Colon Carcinoma Metastatic in the Brain (tissue), 2 donors: Measurements from ENCODE around the gene EVL.

DNA sequence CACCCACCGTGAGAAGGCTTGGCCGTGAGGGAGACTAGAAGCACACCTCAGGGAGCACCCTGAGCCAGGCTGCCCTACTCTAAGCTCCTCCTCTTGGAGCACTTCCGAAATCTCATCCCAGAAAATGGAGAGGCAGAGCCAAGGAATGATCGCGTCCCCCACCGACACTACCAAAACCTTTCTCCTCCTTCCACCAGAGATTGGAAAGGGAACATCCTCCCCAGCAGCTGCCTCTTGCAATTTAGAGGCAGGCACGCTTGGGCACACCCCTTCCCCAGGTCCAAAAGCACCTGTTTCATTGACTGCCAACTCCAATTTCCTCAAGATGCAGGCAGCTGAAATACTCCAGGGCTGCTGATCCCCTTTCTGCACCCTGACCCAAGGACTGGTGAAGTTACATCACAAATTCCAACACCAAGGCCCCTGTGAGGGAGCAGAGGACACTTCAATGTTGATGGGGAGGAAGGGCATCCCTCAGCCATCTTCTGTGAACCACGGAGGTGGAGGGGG is 33.9 kb downstream of the BCL11B start:
- PRO-cap, 2 experiments, result no peak in any of the 2 experiments

GRCh38 chr14:99245760-99246653 is 26.0 kb downstream of the BCL11B start:
- PRO-cap, 2 experiments, result no peak in any of the 2 experiments

DNA sequence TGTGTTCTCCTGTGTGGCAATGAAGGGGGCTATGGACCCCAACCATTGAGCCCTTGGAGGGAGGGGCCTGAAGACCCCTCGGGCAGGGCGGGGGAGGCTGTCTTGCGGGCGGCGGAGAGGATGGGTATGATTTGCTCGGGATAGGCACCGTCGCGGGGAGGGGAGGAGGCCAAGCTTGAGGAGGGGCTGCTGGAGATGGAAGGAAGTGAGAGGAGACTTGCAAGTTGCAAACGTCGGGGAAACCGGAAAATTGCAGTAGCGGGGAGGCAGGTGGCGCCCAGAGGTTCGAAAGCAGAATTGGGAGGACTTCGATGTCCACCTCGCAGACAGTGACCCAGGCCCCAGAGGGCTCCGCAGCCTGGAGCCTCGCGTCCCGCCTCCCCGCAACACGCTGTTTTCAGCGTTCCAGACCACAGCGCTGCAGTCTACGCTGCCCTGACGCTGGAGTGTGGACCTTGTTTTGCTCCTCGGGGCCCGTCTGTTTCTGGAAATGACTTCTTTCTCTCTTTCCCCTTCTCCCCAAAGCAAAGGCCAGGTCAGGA is 25.3 kb downstream of the BCL11B start:
- PRO-cap, 2 experiments, result no peak in any of the 2 experiments

DNA sequence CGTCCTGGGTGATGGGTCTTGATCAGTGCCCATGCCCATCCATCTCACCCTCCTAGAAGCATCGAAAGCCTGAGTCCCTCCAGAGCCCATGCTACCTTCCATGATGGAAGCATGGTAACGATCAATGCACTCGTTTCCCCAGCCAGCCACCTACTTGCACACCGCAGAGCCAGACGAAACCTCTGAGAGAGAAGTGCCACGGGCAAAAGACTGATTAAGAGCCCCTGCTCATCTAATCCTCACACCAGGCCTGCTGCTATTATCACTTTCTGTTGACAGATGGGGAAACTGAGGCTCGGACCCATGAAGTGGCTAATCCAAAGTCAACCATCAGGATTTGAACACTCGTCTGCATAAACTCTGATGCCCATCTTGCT is 15.9 kb downstream of the BCL11B start:
- PRO-cap, 2 experiments, result no peak in any of the 2 experiments

DNA sequence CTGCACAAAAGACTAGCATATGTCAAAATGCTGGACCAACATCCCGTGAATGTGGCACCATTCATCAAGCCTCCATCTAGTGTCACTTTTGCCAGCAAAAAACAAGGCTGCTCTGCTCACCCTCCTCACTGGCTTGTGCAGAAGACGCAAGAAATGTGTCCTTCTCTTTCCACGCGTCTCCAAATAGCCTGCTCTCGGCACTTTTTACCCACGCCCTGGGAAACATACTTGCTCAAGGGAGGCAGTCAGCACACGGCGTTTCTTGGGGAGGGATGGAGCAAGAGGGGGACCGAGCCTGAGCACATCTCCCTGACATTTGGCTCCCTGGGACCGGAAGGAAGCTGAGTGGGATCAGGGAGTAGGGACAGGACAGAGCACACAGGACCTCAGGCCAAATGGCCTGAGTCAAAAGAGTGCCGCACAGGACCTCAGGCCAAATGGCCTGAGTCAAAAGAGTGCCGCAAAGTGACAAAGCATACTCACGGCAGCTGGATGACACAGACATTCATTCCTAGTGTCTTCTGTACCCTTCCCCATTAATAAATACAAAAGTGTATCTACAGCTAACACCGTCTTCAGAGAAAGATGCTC is 7.2 kb downstream of the BCL11B start:
- PRO-cap, 2 experiments, result no peak in any of the 2 experiments

DNA sequence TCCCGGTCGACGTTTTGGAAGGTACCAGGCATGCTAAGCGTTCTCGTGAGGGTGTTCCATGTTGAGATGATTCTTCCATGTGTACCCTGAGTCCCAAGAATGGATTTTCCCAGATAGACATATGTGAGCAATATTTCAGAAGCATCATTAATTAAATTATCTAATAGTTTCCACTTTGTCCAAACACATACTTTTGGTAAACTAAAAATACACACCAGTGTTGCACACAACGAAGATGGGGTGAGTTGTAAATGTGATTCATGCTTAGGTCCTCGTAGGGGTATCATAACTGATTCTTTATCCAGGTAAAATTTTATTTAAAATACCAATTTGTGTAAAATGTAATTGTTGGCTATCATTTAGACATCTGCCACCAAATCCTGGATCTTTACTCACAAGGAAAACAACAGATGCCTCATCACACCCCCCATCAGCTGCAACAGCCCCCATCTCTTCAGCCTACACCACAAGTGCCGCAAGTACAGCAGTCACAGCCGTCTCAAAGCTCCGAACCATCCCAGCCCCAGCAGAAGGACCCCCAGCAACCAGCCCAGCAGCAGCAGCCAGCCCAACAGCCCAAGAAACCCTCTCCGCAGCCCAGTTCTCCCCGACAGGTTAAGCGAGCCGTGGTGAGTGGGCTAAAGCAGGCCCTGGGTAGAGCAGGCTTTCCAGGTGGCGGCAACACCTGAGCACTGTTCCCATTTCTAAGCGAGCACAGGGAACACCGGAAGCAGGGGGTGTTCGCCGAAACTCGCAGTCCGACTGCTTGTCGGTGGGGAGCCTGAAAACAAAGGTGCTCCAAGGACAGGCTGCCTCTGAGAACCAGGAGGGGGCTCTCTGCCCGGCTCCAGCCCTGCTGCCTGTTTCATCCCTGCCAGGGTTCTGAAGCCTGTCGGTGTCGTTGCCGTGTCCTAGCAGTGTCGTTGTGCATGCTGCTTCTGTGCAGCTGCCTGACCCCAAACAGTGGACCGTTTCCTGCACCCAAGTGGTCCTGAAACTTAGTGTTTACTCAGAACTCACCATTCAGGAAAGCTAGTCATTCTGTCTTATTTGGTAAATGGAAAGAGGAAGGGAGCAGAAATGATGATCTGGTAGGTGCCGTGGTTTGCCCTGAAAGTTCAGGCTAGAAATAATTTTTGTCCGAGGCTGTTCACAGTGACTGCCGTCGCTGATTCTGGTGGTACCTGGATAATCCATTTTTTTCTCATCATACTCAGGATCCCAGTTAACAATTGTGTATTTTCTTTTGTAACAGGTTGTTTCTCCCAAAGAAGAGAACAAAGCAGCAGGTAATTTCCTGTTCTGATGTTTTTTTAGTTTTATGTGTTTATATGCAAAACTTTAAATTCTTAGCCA is 21.6 kb downstream of the CCNK start:
- PRO-cap, 2 experiments, result no peak in any of the 2 experiments

DNA sequence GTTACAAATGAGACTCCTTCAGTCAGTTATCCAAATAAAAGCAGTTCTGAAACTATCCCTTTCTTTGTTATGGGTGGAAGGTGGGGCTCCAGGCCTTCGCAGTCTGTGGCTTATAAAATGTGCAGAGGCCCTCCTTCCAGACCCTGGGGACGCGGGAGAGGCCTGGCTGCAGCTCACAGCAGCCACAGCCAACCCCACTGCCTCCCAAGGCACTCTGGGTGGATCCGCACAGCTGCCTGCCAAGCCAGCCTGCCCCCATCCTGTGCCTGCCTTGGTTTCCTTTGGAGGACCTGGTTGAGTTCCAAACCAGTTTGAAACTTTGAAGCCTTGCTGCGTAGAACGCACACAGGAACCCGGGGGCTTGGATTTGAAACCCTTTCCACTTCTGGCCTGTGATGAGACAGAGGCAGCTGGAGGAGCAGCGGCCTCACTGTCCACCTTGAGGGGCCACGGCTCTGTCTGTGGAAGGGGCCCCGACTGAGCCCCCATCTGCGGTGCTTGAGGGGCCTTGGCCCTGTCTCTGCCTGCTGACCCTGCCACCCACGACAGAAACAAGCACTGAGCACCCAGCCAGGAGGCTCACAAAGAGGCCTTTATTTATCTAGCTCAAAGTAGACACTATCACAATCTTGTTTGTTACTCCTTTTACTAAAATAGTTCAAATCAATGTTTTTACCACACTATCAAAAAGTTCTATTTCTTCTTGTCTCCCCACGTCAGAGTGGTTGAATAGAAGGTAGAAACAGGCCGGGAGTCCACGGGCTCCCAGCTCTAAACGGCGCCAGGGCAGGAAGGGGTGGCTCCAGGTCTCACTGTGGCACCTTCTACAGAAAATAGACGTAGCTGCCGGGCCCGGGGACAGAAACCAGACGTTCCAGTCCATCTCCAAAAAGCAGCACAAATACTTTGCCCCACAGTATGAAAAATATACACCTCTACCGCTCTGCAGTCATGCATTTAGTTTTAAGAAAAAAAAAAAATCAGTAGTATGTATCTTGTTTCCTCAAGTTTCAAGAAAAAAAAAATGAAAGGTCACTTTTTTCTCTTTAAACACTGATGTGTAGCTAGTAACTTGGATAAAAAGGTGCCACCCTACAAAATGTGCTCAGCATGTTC is 30.6 kb downstream of the CCNK start:
- PRO-cap, 2 experiments, result no peak in any of the 2 experiments

DNA sequence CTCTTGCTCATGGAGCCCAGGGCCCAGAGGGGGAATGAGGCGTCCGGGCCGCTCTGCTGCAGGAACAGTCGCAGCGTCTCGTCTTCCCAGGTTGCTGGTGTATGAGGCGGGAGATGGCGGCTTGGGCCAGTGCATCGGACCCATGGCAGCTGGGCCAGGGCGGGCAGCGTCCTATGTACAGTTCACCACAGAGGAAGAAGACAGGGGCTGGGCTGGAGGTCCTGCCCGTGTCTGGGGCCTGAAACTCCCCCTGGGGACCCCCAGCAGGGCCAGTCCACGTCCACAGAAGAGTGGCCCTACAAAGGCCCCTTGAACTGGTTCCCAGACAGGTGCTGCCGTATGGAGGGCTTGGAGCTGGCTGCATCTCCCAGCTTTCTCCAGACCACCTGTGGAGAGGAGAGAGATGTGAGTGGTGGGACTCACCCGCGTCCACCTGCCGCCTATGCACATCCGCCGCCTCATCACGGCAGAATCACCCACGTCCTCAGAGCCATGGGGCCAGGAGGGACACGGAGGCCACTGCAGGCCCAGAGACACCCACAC is 33.8 kb downstream of the CCNK start:
- PRO-cap, 2 experiments, result no peak in any of the 2 experiments

- PRO-cap, 2 experiments, result peak in 1 of 2 experiments; most common minus-strand start chr14:99552628 (in 1)
These were observed 51.3 kb downstream of the CCDC85C start for GRCh38 chr14:99552516-99553285.

DNA sequence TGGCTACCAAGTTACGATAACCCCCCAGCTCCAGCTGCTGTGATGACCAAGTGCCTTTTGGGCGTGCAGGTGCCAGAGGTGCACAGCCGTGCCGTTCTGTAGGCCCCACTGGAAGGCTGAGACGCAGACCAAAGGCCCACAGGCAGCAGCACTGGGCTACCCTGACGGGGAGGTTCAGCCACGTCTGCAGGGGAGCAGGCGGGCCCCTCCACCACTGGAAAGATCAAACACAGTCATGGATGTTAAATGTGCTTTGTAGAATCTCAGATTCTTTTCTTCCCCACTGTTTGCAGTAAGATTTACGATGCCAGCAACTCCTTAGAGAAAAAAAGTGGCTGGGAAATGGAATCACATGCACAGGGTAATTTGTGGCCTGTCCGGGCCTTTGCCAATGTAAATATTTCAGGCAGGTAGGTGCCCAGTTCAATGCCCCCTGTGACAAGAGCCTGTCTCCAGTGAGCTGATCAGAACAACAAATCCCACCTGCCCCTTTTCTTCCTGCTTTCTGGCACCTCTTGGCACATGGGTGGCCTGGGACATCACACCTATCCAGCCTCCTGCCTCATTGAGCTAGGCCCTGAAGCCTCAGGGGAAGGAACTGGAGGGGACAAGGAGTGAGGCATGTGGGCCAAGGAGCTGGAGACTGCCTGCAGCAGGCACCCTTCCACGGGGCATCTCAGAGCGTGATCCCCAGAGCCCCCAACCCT is 32.5 kb downstream of the CCDC85C start:
- PRO-cap, 2 experiments, result no peak in any of the 2 experiments

DNA sequence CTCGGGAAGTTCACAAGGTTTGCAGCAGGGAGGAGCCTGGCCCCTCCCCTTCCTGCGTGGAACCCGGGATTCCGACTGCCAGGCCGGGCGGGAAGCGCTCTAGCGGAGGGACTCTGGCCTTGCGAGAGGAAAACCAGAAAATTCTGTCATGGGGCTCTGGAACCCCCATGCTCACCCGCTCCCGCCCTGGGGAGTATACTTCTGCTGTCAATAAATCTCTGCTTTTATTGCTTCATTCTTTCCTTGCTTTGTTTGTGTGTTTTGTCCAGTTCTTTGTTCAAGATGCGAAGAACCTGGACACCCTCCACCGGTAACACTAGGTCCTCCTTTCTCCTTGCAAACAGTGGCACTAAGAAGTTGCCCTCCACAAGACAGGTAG is 98.1 kb upstream of the EVL start:
- PRO-cap, 2 experiments, result no peak in any of the 2 experiments

- PRO-cap, 2 experiments, result no peak in any of the 2 experiments
These were observed 90.3 kb upstream of the EVL start for GRCh38 chr14:99974796-99975361.

DNA sequence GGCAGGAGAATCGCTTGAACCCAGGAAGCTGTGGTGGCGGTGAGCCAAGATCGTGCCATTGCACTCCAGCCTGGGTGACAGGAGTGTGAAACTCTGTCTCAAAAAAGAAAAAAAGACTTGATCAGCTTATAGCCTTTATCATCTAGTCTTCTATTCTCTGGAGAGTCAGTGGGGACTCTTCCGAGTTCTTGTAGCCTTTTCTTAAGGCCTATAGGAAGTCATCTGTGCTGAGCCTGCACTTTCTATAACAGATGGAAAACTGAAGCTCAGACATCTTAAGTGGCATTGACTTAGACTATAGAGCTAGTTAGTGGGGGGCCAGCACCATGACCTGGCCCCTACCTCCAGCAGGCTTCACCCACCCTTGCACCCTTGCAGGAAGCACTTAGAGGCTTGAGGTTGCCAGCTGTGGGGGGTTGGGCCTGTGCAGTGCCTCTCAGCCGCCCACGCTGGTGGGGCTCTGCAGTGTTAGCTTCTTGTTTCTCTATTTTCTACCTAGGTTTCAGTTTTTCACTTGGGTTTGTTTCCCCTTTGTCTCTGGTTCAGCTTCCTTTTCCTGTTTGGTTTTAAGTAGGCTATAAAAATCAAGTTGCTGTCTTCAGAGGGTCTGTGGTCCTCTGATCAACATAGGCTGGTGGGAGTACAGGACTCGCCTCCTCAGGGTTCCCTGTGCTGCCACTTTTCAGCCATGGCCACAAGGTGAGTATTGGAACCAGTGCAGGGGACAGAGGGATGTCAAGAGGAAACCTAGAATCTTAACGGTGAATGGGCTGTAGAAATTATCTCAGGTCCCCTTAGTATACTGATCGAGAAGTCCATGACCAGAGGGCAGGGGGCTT is at the start of gene EVL:
EVL (plus strand) TSS at position 610 of the 839 bp plus-strand sequence.
- PRO-cap, 2 experiments, result no peak in any of the 2 experiments

DNA sequence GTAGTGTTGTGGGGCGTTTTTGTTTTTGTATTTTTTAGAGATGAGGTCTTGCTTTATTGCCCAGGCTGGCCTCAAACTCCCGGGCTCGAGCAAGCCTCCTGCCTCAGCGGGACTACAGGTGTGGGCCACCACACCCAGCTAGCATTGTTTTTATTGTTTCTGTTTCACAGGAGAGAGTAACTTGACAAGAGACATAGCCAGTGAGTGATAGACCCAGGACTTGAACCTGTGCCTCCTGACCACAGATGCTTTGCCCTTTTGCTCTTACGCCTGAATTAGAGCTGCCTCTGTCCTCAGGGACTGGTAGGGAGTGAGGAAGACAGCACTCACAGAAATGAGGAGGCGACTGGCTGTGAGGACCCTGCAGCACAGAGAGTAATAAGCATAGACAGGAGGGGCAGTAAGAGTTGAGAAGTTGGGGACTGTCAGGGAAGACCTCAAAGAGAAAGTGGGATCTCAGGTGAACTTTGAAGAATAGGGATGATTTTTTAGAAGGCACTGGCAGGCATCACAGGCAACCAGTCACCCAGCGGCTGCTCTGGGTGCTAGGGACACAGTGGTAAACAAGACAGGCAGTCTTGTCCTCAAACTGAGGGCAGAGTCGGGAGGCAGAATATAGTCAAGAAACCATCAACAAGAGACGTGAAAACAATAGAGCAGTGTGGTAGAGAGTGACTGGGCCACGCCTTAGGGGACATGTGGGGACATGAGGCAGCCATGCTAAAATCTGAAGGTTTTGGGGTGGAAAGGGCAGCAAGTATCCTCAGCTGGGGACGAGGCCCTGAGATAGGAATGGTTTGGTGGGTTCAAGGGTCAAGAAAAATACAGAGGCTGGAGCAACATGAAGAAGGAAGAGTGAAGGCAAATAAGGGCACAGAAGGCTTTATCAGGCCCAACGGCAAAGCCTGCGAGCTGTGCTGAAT is 2.5 kb downstream of the EVL start:
- PRO-cap, 2 experiments, result no peak in any of the 2 experiments

DNA sequence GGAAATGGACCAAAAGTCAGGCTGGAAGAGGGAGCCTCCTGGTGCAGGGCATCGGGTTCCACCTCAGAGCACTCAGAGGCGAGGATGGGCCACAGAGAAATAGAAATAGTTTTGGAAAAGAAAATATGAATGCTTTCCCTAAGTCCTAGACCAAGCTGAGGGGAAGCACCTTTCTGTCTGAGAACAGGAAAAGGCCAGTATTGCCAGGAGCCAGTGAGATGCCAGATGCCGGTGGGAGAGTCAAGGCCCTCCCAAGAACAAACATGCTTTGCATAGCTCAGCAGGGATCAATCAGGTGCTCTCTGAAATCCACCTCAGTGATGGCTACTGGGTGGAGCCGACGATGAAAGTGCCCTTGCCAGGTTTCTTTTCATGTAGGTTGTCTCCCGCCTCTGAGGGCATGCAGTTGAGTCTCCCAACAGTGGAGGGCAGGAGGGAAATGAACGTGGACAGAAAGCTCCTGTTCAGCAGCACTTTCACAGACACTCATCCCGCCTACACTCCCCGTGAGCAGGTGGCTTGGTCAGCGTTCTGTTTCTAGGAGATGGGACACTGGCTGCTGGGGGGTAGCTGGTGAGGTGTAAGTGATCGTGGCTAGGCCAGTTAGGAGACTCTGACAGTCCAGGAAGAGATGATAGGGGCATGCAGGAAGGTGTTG is 28.2 kb downstream of the DEGS2 start:
- PRO-cap, 2 experiments, result no peak in any of the 2 experiments

DNA sequence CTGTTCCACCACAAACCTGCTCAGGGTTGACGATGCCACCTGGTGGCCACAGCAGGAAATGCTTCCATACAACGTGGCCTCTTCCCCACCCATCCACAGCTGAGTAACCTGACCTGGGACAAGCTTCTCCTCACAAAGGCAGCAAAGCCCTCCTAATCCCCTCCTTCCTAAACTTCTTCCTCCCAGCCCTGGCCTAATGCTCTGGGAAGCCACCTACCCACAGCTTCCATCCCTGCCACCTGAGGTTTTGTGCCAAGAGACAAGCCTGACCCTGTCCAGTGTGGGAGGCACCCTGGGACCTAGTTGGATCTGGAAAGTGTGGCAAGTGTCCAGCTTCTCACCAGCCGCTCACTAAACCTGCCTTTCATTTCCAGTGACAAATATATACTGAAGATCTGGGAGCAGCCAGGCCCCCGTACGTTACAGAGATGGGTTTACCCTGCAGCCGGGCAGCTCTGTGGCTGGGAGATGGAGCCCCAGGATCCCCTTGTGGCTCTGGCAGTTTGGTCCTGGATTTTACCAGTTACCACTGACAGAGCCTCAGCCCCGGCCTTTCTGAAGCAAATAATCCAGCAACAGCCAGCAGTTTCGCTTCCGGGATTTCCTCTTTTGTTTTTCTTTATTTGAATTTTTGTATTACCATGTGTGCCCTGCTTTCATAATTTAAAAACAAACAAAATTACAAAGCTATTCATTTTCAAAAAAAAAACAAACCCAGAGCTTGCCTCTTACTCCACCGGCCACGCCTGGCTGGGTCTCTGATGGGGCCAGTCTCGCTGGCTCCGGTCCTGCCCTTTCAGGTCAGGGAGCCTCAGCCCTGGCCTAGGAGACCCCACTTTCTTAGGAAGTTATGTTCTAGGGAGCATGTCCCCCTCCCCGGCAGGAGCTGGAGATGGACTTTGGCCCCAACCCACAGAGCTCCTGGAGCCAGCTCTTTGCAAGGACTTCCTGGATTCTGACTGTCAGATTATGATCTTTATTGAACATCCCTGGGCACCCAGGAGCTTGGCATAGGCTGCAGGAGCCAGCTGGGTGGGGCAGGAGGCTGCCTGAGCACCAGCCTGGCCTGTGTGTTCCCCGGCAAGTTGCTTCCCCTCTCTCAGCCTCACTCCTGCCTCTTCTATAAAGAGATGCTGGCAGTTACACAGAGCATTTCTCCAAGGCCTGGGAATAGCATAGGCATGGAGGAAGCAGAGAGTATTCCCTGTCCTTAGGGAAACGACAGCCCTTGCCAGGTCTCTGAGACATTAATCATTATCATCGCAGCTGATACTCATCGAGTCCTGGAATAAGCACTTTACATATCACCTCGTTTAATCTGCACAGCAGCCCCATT is 3.8 kb downstream of the DEGS2 start:
- PRO-cap, 2 experiments, result no peak in any of the 2 experiments

GRCh38 chr14:100221550-100222208 is 17.3 kb upstream of the YY1 start:
- PRO-cap, 2 experiments, result peak in 1 of 2 experiments; most common plus-strand start chr14:100221738 (in 1); most common minus-strand start chr14:100221672 (in 1)

GRCh38 chr14:100259503-100260007 is 20.6 kb downstream of the YY1 start:
- PRO-cap, 2 experiments, result no peak in any of the 2 experiments

DNA sequence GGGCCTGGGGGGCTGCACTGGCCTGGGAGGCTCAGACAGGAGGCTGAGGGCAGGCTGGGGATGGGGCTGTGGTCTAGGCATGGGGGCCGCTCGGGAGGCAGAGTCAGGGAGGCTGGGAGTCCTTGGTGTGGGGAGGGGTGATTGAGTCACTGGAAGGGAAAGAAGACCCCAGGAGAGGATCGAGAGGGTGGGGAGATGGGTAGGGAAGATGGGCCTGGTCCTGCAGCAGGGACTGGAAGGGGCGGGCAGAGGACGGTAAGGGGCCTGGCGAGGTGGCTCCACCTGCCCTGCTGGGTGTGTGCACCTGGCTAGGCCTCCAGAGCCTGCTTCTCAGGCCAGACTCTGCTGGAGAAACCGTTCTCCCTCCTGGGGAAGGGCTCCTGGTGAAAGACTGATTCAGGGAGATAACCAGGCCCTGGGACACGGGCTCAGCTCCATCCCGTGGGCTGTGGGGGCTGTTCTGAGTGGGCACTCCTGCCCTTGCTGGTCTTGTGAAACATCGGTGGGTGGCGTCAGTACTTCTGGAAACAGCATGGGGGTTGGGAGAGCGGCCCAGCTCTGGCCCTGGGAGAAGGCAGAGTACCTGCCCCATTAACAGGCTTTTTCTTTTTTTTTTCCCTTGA is 594 bp downstream of the SLC25A47 start:
- PRO-cap, 2 experiments, result no peak in any of the 2 experiments

- PRO-cap, 2 experiments, result no peak in any of the 2 experiments
These were observed 58.5 kb upstream of the BEGAIN start for GRCh38 chr14:100645728-100646097.